GM23248 (cell line): ENCODE results near the gene CFAP54.

GRCh38 chr12:96489253-96490404 lies at the start of gene CFAP54:
Gene CFAP54 (plus strand): TSS chr12:96489577.
- RAMPAGE, long total RNA, result no peak

- RAMPAGE, long total RNA, result no peak
Measured at GRCh38 chr12:97024852-97025514, 117.9 kb downstream of the NEDD1 start.

GRCh38 chr12:97456867-97457124 lies 549.7 kb downstream of the NEDD1 start:
- RAMPAGE, long total RNA, result no peak

GRCh38 chr12:98575036-98575401 lies 18.5 kb upstream of the SLC25A3 start:
- RAMPAGE, long total RNA, result no peak

- RAMPAGE, long total RNA, result no peak
Measured at GRCh38 chr12:98578344-98578800, 15.1 kb upstream of the SLC25A3 start.

- RAMPAGE, long total RNA, result no peak
Measured at GRCh38 chr12:98594813-98595574, 1.5 kb downstream of the SLC25A3 start.

DNA sequence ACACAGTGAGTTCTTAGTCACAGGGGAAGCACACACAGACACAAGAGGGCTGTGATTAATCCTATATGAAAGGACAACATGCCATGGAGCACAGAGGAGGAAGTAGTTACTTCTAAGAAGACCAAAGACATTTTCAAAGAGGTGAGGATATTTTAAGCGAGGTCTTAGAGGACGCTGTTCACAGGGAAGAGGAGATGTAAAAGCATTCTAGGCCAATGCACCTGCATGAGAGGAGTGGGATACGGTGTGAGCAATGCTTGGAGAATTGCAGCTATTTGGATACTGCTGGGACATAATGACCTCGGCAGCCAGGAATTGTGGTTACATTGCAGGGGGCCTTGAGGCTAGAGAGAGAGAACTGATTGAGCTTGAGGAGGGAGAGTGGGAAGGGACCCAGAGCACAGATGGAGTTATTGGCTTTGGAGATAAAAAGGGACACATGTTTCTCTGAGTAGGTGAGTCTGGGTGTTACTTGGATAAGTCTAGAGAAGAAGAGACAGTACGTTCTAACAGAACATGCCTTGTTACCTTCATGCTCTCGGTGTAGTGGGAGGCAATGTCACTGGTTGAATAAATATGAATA lies 212.1 kb downstream of the APAF1 start:
- RAMPAGE, long total RNA, result no peak

DNA sequence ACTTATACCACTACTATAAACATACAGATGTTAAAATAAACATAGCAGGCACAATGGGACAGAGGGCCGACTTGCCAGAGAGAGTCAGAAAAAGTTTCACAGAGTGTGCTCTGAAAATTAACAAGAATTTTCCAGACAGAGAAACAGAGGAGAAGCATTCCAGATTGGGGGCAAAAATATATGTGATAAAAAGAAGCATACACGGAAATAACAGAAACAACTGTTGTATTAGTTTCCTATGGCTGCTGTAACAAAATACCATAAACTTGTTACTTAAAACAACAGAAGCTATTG lies 49.0 kb upstream of the GARIN6 start:
- RAMPAGE, long total RNA, result no peak

GRCh38 chr12:100128078-100128658 lies 14.5 kb downstream of the BLTP3B start:
- RAMPAGE, long total RNA, result no peak

GRCh38 chr12:100173048-100173616 lies 27.5 kb upstream of the ACTR6 start:
- RAMPAGE, long total RNA, result no peak

GRCh38 chr12:100335591-100336068 lies 21.2 kb upstream of the SLC17A8 start:
- RAMPAGE, long total RNA, result no peak

GRCh38 chr12:100520021-100520745 lies 46.5 kb downstream of the NR1H4 start:
- RAMPAGE, long total RNA, result no peak

GRCh38 chr12:100577292-100578418 lies 4.2 kb downstream of the GAS2L3 start:
- RAMPAGE, long total RNA, result no peak

DNA sequence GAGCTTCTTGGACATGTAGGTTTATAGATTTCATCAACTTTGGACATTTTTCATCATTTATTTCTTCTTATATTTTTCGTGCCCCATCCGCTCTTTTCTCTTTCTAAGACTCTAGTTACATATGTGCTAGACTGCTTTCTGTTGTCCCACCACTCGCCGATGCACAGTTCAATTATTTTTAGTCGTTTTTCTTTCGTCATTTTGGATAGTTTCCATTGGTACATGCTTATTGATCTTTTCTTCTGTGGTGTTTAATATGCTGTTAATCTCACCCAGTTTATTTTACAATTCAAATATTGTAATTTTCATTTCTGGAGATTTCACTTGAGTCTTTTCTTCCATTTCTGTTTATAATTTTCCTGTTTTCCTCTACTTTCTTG lies 15.0 kb downstream of the CHPT1 start:
- RAMPAGE, long total RNA, result no peak

- RAMPAGE, long total RNA, result no peak
Measured at GRCh38 chr12:101715501-101716142, 18.2 kb downstream of the CHPT1 start.

GRCh38 chr12:101777176-101777995 lies 38.1 kb upstream of the SYCP3 start:
- RAMPAGE, long total RNA, result no peak

DNA sequence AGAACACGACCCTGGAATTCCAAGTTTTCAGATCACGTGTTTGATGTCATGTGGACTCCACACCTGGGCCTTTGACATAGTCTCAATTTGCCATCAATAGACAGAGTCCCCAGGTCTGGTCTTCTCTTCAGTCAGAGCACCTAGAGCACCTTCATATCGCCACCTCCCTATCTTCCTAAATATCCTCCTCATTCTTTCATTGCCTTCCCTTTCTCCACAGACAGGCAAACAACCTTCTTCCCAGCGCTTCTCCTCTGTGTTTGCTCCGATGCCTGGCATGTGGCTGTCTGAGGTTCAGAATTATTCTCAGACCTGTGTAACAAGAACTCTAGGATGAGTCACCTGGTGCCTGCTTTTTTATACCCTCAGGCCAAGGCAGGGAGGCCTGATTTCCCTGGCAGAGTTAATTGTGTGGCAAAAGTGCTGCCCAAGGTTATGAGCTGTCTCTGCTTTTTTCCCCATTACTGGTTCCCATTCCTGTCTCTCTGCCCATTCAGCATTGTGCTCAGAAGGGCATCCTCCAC lies 17.3 kb downstream of the DRAM1 start:
- RAMPAGE, long total RNA, result no peak

- RAMPAGE, long total RNA, result no peak
Measured at GRCh38 chr12:101945535-101945940, 68.2 kb downstream of the DRAM1 start.

DNA sequence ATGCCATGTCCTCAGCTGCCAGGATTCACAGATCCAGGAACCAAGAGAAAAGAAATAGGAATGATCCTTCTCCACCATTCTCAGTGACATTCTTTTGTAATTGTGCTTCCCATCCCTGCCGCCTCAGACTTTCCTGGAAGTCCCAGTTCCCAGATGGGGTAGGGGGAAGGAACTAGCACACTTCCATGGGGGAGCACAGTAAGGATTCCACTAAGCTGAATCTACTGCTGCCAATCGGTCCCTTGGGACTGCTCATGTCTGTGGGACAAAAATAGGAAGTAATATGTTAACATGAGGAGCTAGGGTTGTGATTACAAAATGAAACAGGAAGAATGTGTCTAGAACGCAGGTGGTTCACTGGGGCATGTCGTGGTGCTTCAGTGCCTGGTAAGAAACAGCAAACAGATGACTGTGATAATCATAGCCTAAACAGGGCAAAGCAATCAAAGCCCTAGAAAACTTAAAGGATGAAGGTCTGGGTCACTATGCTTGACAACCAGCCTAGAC lies 51.6 kb downstream of the WASHC3 start:
- RAMPAGE, long total RNA, result no peak

DNA sequence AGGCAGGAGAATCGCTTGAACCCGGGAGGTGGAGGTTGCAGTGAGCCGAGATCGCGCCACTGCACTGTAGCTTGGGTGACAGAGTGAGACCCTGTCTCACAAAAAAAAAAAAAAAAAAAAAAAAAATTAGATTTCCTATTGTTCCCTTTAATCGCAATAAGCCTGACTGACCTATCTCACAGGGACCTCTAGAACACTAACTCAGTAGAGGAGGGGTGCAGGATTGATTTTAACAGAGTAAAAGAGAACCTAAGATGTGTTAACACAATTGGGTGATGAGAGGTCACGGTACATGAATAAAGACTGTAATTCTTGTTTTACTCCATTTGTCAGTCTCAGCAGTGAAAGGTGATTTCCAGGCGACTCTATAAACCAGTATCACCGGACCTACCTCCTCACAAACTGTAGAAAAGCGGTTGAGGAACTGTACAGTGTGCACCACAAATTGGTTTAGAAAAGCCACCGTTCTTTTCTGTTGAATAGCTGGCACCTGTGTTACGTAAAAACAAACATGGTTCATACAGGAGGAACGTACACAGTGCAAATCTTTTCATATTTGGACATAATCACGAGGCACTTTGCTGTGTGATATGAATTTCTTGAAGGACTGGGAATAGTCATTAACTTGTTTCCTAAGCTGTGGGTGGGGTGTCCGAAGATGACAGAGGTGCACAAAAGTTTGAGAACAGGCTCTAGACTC lies 784 bp downstream of the WASHC3 start:
- RAMPAGE, long total RNA, result no peak